Karpas-422 (cell line): Measurements from ENCODE around the gene FGF19.

DNA sequence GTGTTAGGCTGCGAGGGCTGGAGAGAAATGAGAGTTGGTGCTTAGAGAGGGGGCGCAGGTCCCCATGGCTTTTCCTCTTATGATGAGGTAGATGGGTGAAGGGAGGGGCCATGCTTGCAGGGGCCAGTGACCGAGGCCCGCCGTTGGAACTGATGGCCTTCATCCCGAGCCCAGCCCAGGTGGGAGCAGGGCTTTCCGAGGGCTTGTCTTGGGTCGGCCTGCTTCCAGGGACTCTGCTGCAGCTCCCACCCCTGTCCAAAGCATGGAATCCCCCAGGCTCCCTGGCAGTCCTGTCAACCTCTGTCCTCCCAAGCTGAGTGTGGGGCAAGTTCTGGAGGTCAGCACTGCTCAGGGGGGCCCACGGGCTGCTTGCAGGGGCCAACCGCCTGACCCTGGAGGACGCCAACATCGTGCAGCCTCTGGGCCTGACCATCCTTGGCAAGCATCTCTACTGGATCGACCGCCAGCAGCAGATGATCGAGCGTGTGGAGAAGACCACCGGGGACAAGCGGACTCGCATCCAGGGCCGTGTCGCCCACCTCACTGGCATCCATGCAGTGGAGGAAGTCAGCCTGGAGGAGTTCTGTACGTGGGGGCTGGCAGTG, 34.8 kb upstream of the PPP6R3 start:
- PRO-cap: no peak
- RAMPAGE, long total RNA: no peak

DNA sequence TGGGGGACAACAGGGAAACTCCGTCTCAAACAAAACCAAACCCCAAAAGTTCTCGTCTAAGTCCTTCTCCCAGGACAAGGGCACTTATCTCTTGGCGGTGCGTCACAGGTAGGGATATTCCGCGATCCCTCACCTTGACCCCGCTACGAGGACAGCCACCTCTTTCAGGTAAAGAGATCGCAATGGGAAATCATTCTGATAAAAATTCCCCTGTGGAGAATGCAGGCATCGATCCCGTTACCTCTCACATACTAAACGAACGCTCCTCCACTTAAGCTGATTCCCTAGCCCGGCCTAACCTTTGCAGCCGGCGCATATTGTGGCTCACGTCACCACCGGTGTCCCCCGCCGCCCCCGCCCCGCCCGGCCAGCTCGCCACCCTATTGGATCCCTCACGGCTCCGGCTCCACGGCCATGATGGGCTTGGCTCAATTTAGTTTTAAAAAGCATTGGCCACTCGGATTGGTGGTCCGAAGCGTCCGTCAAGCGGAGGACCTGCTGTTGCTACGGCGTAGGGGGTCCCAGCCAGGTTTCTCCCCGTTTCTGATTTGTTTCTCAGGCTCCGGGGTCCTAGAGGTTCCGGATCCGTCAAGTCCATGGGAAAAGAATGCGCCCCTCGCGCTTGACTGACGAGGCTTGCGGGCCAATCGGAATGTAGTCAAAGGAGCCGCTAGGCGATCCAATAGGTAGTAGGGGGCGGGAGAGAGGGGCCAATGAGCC, 457 bp upstream of the PPP6R3 start:
- PRO-cap: unidirectional peak, minus-strand start at position 291 of the sequence; bidirectional peak, plus-strand start outside the sequence, minus-strand start at position 606 of the sequence
- RAMPAGE, long total RNA: no peak

- PRO-cap: no peak
- RAMPAGE, long total RNA: no peak
Measured at GRCh38 chr11:68542567-68543211, 82.1 kb downstream of the PPP6R3 start.

DNA sequence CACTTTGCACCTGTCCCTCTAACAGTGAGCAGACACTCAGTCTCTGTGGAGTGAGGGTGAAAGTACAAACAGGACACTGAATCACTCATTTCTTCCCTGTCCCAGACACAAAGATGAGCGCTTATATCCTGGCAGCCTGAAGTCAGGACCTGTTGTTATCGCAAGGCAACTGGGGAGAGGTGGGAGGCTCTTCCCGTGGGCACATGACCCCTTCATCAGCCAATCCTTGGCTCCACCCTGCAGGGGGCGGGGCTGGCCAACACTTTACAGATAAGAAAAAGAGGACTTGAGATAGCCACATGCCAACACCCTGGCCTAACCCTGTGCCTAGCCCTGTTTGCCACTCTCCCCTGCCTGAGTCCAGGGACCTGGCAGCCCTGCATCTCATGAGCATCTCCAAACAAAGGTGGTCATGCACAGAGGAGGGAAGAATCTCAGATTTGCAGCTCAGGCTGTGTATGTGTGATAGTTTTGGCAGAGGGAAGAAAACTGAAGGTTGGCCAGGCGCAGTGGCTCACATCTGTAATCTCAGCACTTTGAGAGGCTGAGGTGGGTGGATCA, 29.6 kb upstream of the TESMIN start:
- PRO-cap: no peak
- RAMPAGE, long total RNA: no peak

GRCh38 chr11:68827908-68829019, 13.5 kb downstream of the CPT1A start:
- PRO-cap: no peak
- RAMPAGE, long total RNA: no peak

DNA sequence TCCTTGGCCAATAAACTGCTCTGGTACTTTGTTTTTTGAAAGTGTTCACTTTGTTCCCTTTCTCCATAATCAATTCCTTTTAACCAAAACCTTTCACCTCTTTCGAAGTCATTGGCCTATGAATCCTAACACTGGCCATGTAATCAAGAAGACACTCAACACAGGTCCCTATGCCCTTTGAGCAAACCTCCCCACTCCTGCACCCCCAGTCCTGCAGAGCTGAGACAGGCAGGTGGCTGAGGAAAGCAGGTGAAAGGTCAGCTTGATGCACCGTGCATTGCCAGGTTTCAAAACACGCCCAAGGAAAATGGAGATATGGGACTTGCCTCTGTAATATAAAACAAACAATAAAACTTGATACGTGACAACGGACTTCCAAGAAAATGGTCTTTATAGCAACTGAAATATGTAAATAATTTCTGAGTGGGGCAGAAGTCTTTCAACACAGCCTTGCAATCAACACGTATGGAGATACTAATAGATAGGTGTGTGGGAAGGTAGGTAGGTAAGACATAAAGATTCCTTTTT, 10.6 kb downstream of the CPT1A start:
- PRO-cap: no peak
- RAMPAGE, long total RNA: no peak

DNA sequence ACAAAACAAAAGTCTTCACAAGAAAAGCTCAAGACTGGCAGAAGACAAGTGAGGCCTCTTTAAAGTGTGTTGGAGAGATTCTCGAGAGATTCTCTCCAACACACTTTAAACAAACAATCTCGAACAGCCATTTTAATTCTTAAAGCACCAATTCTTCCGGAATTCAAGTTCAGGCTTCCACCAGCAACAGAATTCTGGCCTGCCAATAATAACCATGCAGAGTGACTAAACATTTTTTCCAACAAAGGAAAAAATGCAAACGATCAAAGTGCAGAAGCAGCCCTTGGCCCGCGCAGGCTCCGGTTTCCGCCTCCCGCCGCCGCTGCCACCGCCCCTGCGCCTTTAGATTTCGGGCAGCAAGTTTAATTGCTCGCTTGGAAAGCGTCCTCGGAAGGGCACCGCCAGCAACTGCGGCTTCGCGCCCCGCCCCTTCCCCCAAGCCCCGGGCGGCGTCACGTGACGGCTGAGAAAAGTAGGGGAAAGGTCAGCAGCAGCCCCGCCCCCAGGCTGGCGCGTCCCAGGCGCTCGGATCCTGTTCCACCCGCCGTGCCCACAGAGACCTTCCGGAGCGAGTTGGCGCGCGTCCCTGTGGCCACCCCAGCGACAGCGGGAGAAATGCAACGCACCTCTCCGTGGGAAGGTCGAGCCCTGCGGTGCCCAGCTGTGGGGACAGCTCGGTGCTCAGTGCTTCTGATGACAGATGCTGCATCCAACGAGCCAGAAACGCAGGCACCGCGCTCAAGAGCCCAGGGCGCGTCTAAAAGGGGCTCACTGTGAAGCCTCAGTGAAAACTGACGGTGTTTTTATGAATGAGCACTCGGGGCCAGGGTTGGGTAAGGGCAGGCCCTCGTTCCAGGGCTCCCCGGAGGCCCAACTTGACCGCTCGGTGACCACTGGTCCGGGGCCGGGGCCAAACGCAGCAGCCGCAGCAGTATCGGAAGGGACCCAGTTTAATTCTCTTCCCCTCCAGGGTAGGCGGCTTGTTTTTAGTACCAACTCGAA, 2.5 kb downstream of the CPT1A start:
- PRO-cap: bidirectional peak, plus-strand start at position 555 of the sequence, minus-strand start at position 368 of the sequence
- RAMPAGE, long total RNA: no peak

- PRO-cap: no peak
- RAMPAGE, long total RNA: no peak
Measured at GRCh38 chr11:68842844-68843636, 1.3 kb upstream of the CPT1A start.

- PRO-cap: no peak
- RAMPAGE, long total RNA: no peak
Measured at GRCh38 chr11:68897869-68898817, 5.5 kb downstream of the MRPL21 start.

DNA sequence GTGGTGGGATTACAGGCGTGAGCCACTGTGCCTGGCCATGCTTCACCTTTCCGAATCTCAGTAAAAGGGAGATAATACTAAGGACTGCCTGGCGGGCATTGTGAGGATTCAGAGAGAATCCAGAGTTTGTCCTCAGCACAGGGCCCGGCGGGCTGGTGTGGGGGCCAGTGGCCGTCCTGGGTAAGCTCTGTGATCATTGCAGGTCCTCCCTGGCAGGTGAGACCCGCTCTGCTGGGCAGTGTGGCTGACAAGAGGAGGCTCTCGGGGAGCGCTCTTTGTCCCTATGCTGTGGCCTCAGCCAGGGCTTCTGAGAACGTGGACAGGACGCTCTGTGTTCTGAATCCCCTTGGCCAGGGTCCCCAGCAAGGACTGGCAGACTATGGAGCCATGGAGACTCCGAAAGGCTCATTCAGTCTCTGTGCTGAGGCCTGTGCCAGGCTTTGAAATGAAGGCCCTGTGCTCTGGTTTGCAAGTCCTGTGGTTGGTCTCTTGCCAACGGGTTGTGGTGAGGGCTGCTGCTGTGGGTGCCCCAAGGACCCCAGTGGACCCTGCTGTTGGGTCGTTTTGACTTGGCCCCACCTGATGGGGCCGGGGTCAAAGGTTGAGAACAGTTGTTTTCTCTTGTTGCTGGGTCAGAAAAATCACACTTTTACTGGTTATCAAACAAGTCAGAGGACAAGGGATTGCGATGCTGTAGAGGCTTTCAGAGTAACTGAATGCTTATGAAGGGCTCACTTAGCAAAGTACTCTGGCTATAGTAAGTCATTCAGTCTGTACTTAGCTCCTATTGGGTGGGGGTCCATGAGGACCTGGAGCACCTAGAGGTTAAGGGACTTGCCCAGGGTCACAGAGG, 2.1 kb downstream of the TPCN2 start:
- PRO-cap: unidirectional peak, minus-strand start at position 714 of the sequence
- RAMPAGE, long total RNA: no peak

DNA sequence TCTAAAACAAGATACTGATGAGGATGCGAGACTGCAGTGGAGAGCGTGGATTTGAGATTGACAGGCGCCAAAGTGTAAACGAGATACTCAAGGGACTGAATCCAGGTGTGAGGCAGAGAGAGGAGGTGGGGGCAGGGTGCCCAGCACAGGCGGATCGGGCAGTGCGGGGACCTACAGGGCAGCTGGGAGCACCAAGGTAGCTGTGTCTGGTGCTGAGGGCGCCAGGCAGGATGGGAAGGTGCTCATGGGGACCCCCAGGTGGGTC, 12.6 kb downstream of the TPCN2 start:
- PRO-cap: no peak
- RAMPAGE, long total RNA: no peak

DNA sequence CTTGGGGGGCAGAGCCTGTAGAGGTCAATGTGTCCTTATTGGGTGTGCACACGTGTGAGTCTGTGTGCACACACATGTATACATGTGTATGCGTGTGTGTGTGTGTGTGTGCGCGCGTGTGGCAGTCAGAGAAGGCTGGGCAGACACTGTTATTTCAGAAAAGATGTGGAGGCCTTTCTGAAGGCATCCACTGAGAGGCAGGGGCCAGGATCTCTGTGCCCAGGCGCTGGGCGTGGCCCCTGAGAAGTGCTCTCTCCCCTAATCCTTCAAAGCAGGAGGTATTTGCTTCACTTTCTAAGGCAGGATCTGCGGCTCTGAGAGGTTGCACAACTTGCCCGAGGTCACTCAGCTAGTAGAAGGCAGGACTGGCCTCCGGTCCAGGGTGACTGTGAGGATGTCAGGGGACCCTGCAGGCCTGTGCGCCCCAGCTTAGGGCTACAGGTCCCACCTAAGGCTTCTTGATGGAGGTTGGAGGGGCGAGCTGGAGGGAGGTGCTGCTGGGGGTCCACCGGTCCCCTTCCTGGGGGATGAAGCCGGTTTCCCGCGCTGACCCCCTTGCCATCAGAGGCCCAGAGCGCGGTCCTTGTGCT, 860 bp downstream of the SMIM38 start:
- PRO-cap: no peak
- RAMPAGE, long total RNA: no peak

- PRO-cap: no peak
- RAMPAGE, long total RNA: no peak
Measured at GRCh38 chr11:69273031-69273698, 20.8 kb upstream of the MYEOV start.

- PRO-cap: no peak
- RAMPAGE, long total RNA: no peak
Measured at GRCh38 chr11:69299978-69300853, 6.3 kb downstream of the MYEOV start.

DNA sequence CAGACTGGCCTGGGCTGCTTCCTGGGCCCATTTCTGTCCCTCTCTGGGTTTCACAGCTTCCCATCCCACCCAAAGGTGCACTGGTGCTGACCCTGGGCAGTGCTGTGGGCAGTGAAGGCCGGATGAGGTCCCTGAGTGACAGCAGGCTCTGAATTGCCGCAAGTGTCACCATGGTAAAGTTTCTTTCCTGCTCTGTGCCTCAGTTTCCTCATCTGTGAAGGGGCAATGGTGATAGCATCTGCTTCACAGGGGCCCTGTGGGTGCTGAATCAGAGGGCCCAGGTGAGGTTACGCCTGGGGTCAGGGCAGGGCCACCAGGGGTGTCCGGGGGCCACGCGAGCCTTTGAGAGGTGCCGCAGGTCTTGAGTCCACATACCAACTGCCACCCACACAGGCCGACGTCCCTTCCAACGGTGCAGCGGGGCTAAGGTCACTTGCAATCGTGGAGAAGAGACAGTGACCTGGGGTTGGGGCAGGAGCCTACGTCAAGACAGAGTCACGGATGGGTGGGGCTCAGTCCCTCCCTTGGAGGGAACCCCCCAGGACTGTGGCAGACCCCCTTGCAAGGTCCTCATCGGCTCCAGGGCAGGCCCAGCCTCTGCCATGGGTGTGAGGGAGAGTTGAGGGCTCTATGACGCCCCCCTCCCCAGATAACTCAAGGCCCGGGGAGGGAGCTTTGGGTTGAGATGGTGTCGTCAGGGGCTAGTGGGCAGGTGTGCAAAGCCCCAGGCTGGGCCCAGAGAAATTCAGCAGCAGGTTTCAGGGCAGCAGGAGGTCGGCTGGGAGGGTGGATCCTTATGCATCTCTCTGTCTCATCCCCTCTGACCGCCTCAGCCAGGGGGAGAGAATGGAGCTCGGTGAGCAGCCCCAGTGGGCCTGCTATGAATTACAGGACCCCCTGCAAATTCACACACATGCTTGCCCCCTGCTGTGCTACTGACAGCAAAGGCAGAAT, 59.8 kb downstream of the MYEOV start:
- PRO-cap: no peak
- RAMPAGE, long total RNA: no peak

GRCh38 chr11:69427556-69427818, 133.5 kb downstream of the MYEOV start:
- PRO-cap: no peak
- RAMPAGE, long total RNA: no peak

DNA sequence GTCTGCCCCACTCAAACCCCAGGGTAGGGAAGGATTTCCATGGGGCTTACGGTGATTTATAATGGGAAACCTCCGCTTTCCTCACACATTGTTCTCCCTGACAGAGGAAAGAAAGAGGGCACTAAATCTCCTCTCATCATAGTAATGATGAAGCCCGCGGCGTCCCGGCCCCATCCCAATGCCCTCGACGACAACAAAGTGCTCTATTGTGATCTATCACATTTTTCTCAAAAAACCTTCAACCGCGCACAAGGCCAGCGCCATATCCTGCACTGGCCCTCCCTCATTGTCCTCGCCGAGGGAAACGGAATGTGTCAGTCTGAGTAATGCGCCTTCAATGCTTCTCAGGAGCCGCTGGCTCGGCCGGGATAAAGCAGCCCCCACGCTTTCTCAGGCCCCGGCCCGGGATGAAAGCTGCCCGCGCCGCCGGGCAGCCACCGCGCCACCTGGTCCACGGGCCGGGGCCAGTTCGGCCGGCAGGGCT, 169.7 kb upstream of the CCND1 start:
- PRO-cap: no peak
- RAMPAGE, long total RNA: no peak

DNA sequence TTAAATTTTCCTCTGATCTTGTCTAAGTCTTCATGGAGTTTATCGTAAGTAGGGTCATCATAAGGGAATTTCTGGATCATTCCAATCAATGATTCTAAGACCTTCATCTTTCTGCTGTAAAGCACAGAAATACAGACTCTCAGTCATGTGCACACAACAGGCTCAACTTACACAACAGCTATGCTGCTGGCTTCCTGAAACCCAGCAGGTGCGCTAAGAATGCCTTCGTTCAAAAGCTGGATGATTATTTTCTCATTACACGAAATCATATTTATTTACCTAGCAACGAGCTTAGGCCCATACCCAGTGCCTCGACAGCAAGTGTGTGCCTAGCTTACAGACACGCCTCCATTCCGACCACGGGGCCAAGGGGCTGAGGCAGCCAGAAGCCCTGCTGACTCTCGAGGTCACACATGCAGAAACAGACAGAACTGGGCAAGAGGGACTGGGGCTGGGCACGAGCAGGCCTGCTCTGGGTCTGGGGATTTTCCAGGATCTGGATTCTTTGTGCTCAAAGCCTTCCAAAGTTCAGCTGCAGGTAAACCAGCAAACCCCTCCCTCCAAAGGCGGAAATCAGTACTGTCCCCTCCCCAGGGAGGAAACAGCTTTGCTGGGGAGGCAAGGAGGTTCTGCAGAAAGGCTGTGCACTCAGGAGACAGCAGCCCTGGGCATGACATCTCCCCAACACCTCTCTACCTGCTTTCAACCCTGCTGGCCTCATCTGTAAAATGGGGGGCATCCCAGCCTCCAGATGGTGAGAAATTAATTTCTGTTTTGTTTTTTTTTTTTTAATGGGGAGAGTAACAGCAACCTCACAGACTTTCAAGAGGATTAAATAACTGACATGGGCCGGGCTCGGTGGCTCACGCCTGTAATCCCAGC, 7.0 kb downstream of the LTO1 start:
- PRO-cap: no peak
- RAMPAGE, long total RNA: no peak

DNA sequence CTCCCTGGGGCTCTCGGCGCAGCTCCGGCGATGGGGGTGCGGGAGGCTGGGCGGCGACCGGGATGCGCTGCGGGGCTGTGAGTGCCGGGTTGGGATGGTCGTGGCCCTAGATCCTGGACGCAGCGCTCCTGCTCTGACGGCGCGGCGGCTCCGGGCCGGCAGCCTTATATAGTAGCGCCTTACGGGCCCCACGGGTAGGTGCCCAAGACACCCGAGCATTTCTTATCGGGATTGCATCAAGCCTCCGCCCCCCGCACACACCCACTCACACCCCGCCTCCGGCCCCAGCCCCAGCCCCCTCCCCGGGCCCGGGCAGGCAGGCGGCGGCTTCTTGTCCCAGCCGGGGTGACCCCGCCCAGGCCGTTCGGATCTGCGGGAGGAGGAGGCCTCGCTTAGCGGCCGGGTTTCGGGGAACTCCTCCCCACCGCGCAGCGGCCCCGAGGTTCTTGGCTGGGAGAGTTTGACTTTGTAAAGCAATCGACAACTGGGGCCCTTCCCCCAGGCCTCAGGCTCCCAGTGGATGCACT, at the start of gene FGF19:
Gene FGF19 (minus strand): TSS at position 141 of the 527 bp plus-strand sequence.
- PRO-cap: no peak
- RAMPAGE, long total RNA: no peak

DNA sequence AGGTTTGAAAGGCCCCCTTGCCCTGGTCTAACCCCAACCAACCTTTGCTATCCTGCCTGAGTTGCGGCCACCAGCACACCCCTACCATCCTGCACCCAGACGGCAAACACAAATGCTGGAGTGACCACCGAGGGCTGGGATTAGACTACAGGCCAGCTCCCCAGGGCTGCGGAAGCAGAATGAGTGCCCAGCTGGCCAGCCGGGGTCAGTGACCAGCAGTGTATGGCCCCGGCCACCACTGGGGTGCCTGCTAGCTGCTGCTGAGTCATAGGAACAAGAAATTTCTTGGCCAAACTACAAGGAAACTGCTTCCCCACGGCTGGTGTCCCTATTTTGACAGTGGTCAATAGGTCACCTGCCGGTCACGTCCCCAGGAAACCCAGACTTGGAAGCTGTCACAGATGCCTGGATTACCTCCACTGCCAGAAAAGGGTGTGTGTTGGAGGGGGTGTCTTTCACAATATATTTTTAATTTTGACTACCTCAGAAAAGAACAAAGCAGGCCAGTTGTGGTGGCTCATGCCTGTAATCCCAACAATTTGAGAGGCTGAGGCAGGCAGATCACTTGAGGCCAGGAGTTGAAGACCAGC, 81.4 kb upstream of the FGF3 start:
- PRO-cap: no peak
- RAMPAGE, long total RNA: no peak